ENCODE measurements around the genes LMAN2 and N4BP3.

DNA sequence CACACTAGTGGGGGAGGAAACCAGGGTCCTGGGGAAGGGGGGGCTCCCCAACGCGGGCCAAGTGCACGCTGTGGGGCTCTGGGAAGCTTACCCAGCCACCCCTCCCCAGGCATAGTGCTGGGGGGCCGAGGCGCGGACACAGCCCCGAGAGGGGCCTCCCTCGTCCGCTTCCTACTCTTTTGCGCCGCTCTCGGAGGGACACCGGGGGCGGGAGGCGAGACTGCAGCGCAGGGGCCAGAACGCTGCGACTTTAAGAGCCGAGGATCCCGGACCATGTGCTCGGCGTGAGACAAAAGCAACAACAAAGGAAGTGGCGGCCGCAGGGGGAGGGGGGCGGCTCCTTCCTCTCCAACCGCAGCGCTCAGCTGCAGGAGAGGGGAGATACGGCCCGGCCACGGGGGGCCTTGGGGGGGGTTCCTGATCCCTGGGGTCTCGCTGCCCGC lies 809 bp downstream of the RNF44 start:
- RRBS, result 2% methylated on average over 8 of the region's 32 CpGs

DNA sequence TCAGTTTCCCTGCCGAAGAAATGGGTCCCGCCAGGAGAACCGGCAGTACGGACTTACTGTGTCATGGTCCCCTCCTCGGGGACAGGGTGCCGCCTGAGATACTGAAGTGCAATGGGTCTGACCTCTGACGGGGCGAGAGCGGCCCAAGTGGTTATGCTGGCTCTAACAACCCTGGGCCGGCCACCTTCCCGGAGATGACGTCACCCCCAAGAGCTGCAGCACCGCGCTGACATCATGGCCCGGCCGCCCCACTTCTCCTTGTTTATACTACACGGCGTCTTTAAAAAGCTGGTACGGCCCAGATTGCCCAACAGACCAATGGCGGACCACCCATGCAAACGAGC lies 444 bp upstream of the RNF44 start:
- RRBS, result 2% methylated on average over 5 of the region's 21 CpGs

GRCh38 chr5:176553116-176553750 lies 4.1 kb downstream of the CDHR2 start:
- RRBS, result no CpG with 5 or more reads among the region's 15 CpGs

GRCh38 chr5:176642889-176643327 lies 4.4 kb upstream of the TSPAN17 start:
- RRBS, result no CpG with 5 or more reads among the region's 5 CpGs

GRCh38 chr5:176651984-176652600 lies 4.8 kb downstream of the TSPAN17 start:
- RRBS, result no CpG with 5 or more reads among the region's 12 CpGs

DNA sequence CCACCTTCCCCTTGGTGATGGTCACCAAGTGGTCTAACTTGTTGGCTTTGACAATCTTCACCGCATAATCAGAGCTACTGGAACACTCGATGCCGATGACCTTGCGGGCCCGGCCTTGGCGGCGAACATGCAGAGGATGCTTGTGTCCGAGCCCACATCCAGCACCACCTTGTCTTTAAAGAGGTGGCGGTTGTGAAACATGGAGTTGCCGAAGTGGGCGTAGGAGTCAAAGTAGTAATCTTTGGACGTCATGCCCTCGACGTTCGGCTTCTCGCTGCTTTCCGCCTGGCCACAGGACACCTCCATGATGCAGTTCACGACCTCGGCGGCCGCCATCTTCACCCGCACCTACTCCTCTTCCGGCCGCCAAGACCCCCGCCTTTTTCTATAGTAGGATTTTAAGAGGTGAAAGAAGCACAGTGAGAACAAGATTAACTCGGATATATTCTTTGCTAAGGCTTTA lies 37.2 kb downstream of the RAB24 start:
- RRBS, result 100% methylated on average over 4 of the region's 26 CpGs

DNA sequence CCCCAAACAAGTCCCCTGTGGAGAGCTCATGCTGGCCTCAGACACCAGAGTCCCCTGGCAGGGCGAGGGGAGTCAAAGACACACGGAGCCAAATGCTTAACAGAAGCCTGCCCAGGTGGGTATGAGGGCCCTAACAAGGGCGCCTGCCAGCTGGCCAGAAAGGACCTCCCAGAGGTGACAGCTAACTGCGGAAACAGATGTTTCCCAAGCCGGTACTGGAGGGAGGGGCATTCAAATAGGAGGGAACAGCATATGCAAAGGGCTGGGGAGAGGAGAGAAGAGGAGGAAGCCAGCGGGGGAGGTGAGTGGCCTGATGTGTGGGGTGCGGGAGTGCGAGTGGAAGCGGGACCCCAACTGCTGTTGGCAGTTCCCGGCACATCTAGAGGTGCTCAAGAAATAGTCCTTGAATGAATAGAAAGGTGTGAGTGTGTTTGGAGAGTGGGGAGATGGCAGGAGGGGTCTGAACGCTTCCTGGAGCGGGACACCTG lies 858 bp downstream of the MXD3 start:
- RRBS, result no CpG with 5 or more reads among the region's 12 CpGs

GRCh38 chr5:177327514-177328735 lies 16.2 kb upstream of the MXD3 start:
- RRBS, result 62% methylated on average over 13 of the region's 32 CpGs

GRCh38 chr5:177351523-177352377 lies at the start of gene LMAN2:
Gene LMAN2 (minus strand): TSS chr5:177351668.
- RRBS, result 1% methylated on average over 17 of the region's 50 CpGs

DNA sequence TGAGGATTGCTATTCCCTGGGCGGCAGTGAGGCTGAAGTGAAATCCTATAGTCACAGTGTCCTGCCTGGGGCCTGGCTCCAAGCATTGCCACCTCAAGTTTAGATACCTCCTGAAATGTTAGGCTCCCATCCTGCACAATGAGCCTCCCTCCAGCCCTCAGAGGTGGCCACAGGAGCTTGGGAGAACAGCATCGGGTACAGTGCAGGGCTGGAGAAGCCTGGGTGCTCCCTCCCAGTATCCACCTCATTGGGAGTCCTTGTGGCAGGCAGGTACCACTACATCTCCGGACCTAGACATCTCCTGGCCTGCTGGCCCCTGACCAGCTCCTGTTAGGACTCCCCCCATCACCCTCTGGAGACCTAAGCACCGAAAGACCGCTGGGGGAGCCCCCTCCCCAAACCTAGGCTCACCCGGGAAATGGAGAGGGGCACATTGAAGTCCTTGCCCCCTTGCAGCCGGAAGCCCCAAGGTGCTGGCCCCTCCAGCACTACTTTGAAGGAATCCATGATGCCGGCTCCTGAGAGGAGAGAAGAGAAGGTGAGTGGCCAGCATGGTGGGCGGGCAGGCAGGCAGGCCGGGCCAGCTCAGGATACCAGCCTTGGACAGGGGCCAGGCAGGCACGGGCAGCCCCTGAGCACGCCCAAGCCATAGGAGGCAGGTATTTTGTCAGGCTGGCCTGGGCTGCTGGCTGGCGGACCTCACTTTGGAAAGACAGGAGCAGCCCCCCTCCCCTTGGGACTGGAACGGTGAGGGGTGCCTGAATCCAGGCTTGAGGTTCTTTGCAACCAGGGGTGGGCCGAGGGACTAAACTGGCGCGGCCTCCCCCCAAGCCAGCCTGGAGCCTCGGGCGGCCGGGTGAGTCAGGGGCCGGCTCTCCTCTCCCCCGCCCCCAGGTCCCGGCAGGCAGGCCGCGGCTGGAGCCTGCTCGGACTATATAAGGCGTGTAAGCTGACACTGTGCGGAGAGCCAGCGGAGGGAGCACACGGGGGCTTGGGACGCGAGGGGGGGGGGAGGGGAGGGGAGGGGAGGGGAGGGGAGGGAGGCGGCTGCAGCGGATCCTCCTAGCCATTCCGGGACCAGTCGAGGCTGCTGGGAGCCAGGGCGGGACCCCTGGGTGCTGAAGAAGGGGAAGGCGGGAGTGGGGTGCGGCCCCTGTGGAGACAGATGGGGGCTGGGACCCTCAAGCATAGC lies 1.0 kb downstream of the PDLIM7 start:
- RRBS, result 6% methylated on average over 3 of the region's 39 CpGs

DNA sequence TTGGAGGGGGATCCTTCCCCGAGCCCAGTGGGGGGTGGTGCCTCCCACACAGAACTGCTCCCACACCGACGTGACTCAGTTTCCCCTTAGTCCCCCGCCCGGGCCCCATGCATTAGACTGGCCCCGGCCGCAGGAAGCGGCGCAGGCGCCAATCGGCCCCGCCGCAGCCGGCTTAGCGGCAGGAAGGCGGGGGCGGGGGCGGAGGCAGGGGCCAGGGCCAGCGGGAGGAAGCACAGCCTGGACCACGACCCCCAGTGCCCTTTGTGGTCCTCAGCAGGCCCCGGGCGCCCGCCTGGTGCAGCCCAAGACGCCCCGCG lies 248 bp downstream of the PDLIM7 start:
- RRBS, result 2% methylated on average over 15 of the region's 26 CpGs

GRCh38 chr5:177500770-177501397 lies 3.5 kb upstream of the PDLIM7 start:
- RRBS, result no CpG with 5 or more reads among the region's 8 CpGs

GRCh38 chr5:177530319-177530896 lies 13.6 kb upstream of the DDX41 start:
- RRBS, result no CpG with 5 or more reads among the region's 7 CpGs

DNA sequence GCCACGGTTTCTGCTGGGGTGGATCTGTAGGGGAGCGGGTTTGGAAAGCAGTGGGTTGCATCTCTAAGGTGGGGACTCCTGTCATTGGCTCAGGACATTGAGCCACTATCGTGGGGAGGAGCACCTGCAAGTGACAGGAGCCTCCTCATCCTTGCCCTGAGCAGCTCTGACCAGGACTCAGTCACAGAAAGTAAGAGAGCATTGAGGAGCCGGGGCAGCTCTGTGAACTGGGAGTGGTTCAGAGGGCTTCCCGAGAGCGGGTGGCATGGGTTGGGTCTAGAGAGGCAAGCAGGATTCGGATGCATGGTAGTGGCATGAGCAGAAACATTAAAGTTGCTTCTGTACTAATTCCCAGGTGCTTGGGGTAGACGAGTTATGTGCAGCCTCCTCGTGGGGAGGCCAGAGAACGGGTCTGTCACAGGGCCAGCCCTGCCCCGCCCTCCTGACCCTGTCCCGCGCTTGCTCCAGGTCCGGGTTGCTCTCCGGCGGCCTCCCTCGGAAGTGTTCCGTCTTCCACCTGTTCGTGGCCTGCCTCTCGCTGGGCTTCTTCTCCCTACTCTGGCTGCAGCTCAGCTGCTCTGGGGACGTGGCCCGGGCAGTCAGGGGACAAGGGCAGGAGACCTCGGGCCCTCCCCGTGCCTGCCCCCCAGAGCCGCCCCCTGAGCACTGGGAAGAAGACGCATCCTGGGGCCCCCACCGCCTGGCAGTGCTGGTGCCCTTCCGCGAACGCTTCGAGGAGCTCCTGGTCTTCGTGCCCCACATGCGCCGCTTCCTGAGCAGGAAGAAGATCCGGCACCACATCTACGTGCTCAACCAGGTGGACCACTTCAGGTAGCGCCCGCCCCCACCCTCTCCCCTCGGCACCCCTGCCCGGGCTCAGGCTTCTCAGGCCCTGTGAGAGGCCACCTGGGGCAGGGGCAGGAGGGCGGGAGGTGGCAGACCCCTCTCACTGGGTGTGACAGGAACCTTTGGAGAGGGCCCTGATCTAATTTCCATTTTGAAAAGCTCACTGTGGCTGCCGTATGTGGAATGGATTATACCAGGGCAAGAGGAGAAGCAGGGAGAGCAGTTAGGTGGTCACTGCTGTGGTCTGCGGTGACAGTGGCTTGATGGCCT lies 4.1 kb downstream of the B4GALT7 start:
- RRBS, result 94% methylated on average over 5 of the region's 43 CpGs

- RRBS, result no CpG with 5 or more reads among the region's 17 CpGs
Measured at GRCh38 chr5:177609406-177610238, 9.7 kb downstream of the B4GALT7 start.

DNA sequence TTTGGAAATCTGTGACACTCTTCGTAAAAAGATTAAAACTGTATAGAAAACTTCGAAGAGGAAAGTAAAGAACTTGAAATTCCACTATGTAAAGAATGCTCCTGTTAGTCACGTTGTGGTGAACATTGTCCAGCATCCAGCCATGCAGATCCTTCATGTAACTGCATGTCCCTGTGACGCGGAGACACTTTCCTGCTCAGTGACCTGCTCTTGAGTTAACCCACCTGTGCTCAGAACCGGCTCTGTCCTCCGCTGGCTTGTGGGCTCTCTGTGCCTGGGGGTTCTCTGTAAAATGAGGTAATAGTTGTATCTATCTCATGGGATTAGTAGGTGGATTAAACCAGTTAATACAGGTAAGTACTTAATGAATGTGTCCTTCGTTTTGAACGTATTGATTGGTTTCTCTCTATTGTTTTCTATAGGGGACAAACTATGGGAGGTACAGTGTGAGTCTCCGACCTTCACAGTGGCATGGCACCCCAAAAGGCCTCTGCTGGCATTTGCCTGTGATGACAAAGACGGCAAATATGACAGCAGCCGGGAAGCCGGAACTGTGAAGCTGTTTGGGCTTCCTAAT lies 112.7 kb downstream of the PROP1 start:
- RRBS, result no CpG with 5 or more reads among the region's 13 CpGs

- RRBS, result 50% methylated on average over 2 of the region's 25 CpGs
Measured at GRCh38 chr5:177930015-177931121, 65.7 kb downstream of the PROP1 start.

GRCh38 chr5:178045932-178046341 lies 49.9 kb upstream of the PROP1 start:
- RRBS, result no CpG with 5 or more reads among the region's 8 CpGs

- RRBS, result no CpG with 5 or more reads among the region's 28 CpGs
Measured at GRCh38 chr5:178055400-178055918, 57.9 kb upstream of the N4BP3 start.

DNA sequence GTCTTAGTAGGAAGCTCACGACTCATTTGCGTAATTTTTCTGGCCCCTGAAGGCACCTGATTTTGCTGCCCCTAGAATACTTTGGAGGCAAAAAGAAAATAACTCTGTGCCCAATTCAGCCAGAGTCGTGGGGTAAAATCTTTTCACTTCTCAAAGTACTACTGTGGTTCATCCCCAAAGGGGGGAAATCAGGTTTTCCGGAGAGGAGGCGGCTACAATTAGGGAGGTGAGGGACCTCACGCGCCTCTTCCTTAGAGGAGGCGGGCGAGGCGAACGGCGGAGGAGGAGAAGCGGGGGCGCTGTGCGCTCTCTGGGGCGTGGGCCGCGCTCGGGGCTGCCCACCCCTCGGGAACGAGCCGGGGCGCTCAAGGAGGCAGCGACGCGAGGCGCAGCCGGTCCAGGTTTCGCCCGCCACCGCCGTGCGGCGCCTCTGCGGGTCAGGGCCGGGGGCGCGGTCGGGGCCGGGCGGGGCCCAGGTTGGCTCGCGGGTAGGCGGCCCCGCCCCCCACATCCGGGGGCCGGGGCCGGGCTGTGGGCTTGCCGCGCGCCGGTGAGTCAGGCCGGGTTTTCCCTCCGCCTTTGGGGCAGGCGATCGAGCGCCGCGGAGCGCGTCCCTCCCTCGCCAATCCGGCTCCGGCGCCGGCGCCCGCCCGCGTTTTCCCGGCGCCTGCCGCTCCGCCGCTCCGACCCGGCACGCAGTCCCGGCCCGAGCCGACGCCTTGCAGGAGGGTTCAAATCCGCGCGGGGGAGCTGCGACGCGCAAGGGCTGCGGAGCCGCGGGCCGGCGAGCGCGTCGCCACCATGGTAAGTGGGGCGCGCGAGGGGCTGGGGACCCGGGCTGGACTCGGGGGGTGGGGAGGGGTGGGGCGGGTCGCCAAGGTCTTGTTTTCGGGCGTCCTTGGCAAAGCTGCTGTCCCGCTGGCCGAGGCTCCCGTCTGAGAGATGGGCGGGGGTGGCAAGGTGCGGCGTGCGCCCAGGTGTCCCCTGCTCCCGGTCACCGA lies at the start of gene N4BP3:
N4BP3 (plus strand) TSS at position 565 of the 1,001 bp plus-strand sequence.
- RRBS, result 2% methylated on average over 52 of the region's 114 CpGs

Measured in amniotic epithelial cell (primary cell).